Urinary bladder (tissue), 3 donors: ENCODE measurements around a stretch of chr10.

GRCh38 chr10:11232981-11233459 lies 215.3 kb downstream of the CELF2 start:
- PRO-cap = no peak
- RAMPAGE, long total RNA = no peak

GRCh38 chr10:11326227-11326557 lies 285.3 kb downstream of the USP6NL start:
- PRO-cap = no peak
- RAMPAGE, long total RNA = no peak

DNA sequence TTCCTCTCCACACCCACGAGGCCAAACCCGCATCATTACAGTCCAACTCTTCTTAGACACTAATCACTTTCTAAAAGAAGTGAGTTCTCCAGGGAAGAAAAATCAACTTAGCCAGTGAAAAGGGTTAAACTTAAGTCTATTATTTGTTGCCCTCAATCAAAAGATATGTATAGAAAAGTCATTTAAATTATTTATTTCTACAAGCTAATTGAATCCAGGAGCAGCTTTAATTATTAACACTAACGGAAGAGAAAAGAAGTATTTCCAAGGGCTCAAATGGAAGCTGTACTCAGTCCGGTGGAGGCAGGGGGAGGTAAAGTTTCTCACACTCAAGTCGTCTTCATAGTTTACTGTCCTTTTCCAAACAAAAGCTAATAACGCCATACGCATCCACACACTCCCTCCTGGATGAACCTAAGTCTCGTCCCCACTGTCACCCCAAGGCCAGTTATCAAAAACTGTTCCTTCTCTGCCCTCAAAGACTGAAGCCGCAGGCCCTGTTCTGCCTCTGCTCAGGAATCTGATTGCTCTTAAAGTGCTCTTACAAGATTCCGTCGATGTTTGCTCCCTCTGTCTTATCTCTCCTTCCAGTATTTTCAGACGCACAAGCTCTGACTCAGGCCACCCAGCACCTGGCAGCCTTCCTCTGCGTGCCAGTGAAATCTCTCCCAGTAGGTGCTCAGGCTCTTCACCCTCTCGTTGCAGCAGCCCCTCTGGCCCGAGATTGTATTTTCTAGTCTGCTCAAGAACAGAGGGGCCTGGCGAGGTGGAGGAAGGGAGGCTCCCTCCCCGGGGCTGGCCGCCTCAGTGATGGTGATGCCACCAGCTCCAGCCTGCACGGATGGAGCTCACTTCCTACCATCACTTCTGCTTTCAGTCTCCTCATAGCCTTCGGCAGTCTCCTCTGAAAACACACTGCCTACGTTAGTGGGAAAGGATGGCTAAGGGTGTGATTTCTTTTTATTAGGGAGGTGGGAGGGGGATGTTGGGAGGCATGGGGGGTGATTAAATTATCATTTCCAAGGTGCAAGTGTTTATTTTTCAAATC lies 276.4 kb downstream of the USP6NL start:
- PRO-cap = no peak
- RAMPAGE, long total RNA = no peak

GRCh38 chr10:11393890-11394089 lies 217.7 kb downstream of the USP6NL start:
- PRO-cap = no peak
- RAMPAGE, long total RNA = no peak

- PRO-cap = no peak
- RAMPAGE, long total RNA = no peak
Observed at GRCh38 chr10:11457396-11458006, 153.9 kb downstream of the USP6NL start.

GRCh38 chr10:11697570-11698190 lies 44.5 kb upstream of the ECHDC3 start:
- PRO-cap = no peak
- RAMPAGE, long total RNA = no peak

- PRO-cap = bidirectional peak, plus-strand start at chr10:11747481, minus-strand start at chr10:11747311
- RAMPAGE, long total RNA = no peak
Observed at GRCh38 chr10:11746915-11747756, 5.0 kb downstream of the ECHDC3 start.

DNA sequence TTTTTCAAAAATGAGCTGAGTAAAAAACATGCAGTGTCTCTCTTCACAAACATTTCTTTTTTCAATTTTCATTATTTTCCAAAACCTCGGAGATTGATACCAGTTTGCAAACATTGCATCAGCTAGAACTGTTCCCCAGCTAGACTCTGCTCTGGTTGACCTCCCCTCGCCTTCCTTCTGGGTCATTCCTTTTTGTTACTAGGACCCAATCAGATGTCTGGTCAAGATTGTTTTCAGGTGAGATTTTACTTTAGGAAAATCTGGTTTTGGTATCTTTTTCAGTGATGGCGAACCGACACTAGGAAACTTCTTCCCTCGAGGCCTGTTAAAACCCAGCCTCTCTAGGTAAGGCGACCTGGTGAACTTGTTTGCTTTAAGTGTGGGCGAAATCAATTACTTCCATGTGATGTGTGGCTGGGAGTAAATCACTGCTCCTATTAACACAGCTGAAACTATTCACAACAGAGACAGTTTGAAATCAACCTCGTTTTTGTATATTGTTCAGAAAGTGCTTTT lies 8.4 kb downstream of the PROSER2 start:
- PRO-cap = no peak
- RAMPAGE, long total RNA = no peak

- PRO-cap = no peak
- RAMPAGE, long total RNA = no peak
Observed at GRCh38 chr10:11869765-11870930, 47.0 kb downstream of the PROSER2 start.

- PRO-cap = no peak
- RAMPAGE, long total RNA = no peak
Observed at GRCh38 chr10:11871473-11871845, 48.3 kb downstream of the PROSER2 start.

- PRO-cap = no peak
- RAMPAGE, long total RNA = no peak
Observed at GRCh38 chr10:11986602-11987095, 56.0 kb downstream of the UPF2 start.

DNA sequence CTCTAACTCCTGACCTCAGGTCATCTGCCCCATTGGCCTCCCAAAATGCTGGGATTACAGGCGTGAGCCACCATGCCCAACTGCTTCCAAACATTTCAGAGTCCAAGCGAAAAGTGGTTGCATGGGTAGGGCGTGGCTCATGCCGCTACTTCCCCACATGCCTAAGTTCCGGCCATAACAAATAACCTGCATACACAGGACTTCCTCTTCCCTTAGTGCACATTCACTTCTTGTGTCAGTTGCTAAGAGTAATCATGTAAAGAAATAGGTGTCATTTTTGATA lies 11.4 kb upstream of the UPF2 start:
- PRO-cap = no peak
- RAMPAGE, long total RNA = no peak

GRCh38 chr10:12130110-12130822 lies 789 bp downstream of the SEC61A2 start:
- PRO-cap = no peak
- RAMPAGE, long total RNA = no peak

DNA sequence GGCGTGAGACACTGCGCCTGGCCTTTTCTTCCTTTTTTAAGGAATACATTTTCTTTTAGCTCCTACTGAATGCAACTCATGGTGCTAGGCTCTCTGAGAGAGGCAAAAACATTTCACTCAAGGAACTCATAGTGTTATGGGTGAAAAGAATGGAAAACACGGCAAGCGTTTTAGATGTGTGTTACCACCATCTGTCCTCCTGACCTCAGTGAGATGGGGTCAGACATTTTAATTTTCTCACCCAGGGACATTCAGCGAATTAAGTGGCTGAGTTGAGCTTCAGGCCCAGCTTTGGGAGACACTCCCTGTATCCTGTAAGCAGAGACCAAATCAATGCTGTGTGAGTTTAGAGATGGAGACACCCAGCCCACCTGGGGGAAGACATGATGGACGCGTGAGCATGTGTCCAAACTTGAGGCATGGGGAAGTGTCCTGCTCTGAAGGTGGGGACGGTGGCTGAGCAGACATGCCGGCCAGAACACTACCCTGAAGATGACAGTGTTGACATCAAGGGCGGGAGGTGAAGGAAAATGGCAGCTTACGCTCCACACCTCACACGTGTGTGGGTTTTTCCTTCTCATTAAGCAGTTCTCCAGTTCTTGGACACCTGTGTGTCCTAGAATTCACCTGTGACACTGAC lies 44.1 kb downstream of the CAMK1D start:
- PRO-cap = no peak
- RAMPAGE, long total RNA = no peak

DNA sequence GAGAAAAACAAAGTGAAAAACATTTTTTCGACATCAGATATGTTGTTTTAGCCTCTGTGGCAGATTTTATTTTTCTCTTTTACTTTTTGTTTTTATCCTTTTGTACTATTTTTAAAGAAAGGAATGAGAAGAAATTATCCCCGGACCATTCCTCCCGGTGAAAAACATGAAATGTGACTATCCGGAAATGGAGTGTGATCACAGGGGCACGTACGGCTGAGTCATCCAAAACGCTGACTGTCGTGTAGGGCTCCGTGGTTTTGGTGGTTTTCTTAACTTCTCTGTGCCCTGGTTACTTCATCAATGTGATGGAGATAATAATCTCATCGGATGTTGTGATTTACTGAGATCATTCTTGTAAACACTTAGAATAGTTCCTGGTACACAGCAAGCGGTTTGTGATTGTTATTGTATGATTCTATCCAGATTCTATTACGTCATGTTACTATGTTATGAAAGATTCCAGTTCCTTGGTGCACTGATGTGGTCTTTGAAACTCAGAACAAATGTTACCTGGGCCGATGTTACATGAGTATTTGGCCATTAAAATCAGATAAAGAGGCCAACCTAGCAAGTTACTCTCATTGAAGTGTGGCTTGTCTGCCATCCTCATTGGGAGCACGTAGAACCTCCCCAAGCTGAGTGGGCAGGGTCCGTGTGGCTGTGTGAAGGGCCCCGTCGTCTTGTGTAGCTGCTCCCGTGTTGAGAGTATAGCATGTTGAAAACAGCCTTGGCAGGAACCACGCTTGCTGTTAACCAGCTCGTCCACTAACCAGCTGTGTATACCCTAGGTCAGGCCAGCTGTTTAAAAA lies 99.5 kb downstream of the CAMK1D start:
- PRO-cap = no peak
- RAMPAGE, long total RNA = no peak

GRCh38 chr10:12501488-12502217 lies 152.3 kb downstream of the CAMK1D start:
- PRO-cap = no peak
- RAMPAGE, long total RNA = no peak

- PRO-cap = no peak
- RAMPAGE, long total RNA = no peak
Observed at GRCh38 chr10:12650080-12650571, 300.8 kb downstream of the CAMK1D start.

- PRO-cap = no peak
- RAMPAGE, long total RNA = no peak
Observed at GRCh38 chr10:12720362-12720770, 281.1 kb downstream of the CCDC3 start.

GRCh38 chr10:12897448-12898344 lies 103.8 kb downstream of the CCDC3 start:
- PRO-cap = no peak
- RAMPAGE, long total RNA = no peak

DNA sequence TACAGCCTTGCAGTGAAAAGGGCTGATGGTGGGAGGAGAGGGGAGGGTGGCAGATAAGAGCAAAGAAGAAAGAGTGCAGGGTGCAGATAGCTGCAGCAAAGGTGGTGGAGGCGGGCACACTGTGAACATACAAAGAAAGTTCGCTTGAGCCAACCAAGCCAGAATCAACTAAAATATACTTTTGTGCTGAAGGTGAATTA lies 8.1 kb upstream of the OPTN start:
- PRO-cap = no peak
- RAMPAGE, long total RNA = no peak